Thyroid gland (tissue), 7 donors: ENCODE results near the genes LAIR2, KIR2DL3, FCAR, SYT5 and TMEM238.

DNA sequence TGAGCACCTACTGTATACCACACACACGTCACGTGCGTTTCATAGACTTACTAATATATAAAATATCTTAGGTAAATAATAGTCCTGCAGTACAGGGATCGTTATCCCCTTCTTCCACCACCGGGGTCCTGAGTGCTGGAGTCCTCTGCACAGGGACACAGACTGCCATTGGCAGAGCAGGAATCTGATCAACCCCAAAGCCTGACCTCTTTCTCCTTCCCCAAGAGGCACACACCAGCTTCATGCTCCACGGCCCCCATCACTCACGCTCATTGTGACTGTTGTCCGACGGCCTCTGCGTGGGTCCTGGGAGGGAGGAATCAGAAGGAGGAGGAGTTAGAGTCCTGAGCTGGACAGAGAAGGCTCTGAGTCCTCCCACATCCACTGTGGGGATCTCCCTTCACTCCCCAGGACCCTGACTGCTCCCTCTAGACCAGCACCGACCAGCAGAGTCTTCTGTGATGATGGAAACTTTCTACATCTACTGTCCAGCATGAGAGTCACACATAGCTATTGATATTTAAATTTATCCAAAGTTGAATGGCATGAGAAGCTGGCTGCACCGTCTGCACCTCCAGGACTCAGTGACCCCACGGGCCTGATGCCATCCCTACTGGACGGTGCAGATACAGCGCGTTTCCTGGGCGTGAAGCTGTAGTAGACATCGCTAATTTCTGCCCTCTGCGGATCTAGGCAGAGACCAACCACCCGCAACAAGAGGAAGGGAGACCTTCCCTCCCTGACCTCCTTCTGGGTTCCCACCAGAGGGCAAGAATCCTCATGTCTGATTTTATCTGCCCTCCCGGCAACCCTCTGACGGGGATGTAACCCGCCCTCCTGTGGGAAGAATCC is 7.8 kb downstream of the LAIR1 start:
- PRO-cap, 2 experiments: no peak in any of the 2 experiments
- RAMPAGE, long total RNA, 5 experiments: no peak in any of the 5 experiments

- PRO-cap, 2 experiments: peak in 2 of 2 experiments; most common plus-strand start chr19:54464822 (in 1); most common minus-strand start chr19:54464832 (in 2)
- RAMPAGE, long total RNA, 5 experiments: no peak in any of the 5 experiments
These were observed 1.3 kb upstream of the LENG9 start for GRCh38 chr19:54464612-54465564.

- PRO-cap, 2 experiments: no peak in any of the 2 experiments
- RAMPAGE, long total RNA, 5 experiments: no peak in any of the 5 experiments
These were observed 4.3 kb upstream of the LENG9 start for GRCh38 chr19:54467819-54468381.

- PRO-cap, 2 experiments: no peak in any of the 2 experiments
- RAMPAGE, long total RNA, 5 experiments: no peak in any of the 5 experiments
These were observed 10.1 kb upstream of the LAIR2 start for GRCh38 chr19:54492452-54493022.

- PRO-cap, 2 experiments: no peak in any of the 2 experiments
- RAMPAGE, long total RNA, 5 experiments: no peak in any of the 5 experiments
These were observed 4.9 kb upstream of the LAIR2 start for GRCh38 chr19:54497881-54498079.

GRCh38 chr19:54502755-54503189 is at the start of gene LAIR2:
Gene LAIR2, plus strand, starts transcription at chr19:54502831.
- PRO-cap, 2 experiments: no peak in any of the 2 experiments
- RAMPAGE, long total RNA, 5 experiments: start-site peak on the plus strand in 1 of 5 experiments, at chr19:54502873-54502909 at its widest, 5 to 71 reads per replicate

GRCh38 chr19:54532537-54533034 is 30.0 kb downstream of the LAIR2 start:
- PRO-cap, 2 experiments: no peak in any of the 2 experiments
- RAMPAGE, long total RNA, 5 experiments: no peak in any of the 5 experiments

GRCh38 chr19:54738370-54738878 is at the start of gene KIR2DL3:
Gene KIR2DL3, plus strand, starts transcription at chr19:54738513.
- PRO-cap, 2 experiments: no peak in any of the 2 experiments
- RAMPAGE, long total RNA, 5 experiments: no peak in any of the 5 experiments

GRCh38 chr19:54792856-54793473 is 10.4 kb upstream of the KIR2DL4 start:
- PRO-cap, 2 experiments: peak in 1 of 2 experiments; most common plus-strand start chr19:54793055 (in 1)
- RAMPAGE, long total RNA, 5 experiments: no peak in any of the 5 experiments

- PRO-cap, 2 experiments: no peak in any of the 2 experiments
- RAMPAGE, long total RNA, 5 experiments: start-site peak on the plus strand in 1 of 5 experiments, at chr19:54874235-54874250 at its widest, 33 to 127 reads per replicate
These were observed at the start of gene FCAR for GRCh38 chr19:54873918-54874753. Gene FCAR, plus strand, starts transcription at chr19:54874235.

GRCh38 chr19:54877028-54877921 is 3.2 kb downstream of the FCAR start:
- PRO-cap, 2 experiments: no peak in any of the 2 experiments
- RAMPAGE, long total RNA, 5 experiments: no peak in any of the 5 experiments

- PRO-cap, 2 experiments: no peak in any of the 2 experiments
- RAMPAGE, long total RNA, 5 experiments: no peak in any of the 5 experiments
These were observed 19.3 kb downstream of the PPP1R12C start for GRCh38 chr19:55098141-55098455.

DNA sequence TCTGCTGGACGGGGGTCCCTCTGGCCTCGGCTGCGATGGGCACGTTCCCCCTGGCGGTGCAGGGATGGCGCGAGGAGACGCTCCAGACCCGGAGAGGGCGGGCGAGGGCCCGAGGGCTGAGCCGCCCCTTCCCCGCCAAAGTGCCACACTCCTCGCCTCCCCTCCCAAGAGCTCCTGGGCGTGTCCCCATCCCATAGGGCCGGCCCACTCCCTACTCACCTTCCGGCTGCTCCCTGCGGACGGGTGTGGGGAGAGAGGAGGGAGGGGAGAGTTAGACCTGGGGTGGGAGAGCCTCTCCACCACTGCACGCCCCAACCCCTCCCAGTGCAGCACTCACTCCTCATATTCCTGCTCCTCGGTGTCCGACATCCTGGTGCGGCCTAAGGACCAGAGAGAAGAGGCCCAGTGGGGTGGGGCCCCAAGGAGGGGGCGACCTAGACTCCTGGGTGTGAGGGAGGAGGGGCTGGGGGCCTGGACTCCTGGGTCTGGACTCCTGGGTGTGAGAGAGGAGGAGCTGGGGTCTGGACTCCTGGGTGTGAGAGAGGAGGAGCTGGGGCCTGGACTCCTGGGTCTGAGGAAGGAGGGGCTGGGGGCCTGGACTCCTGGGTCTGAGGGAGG is 2.1 kb downstream of the TNNT1 start:
- PRO-cap, 2 experiments: no peak in any of the 2 experiments
- RAMPAGE, long total RNA, 5 experiments: no peak in any of the 5 experiments

GRCh38 chr19:55179708-55180678 is at the start of gene SYT5:
Gene SYT5, minus strand, starts transcription at chr19:55180289.
- PRO-cap, 2 experiments: no peak in any of the 2 experiments
- RAMPAGE, long total RNA, 5 experiments: no peak in any of the 5 experiments

- PRO-cap, 2 experiments: no peak in any of the 2 experiments
- RAMPAGE, long total RNA, 5 experiments: no peak in any of the 5 experiments
These were observed 8.6 kb upstream of the SYT5 start for GRCh38 chr19:55188516-55189175.

- PRO-cap, 2 experiments: no peak in any of the 2 experiments
- RAMPAGE, long total RNA, 5 experiments: no peak in any of the 5 experiments
These were observed 1.2 kb upstream of the TMEM86B start for GRCh38 chr19:55229631-55230350.

GRCh38 chr19:55239300-55239542 is 10.7 kb upstream of the TMEM86B start:
- PRO-cap, 2 experiments: no peak in any of the 2 experiments
- RAMPAGE, long total RNA, 5 experiments: no peak in any of the 5 experiments

GRCh38 chr19:55255603-55255951 is 3.2 kb downstream of the PPP6R1 start:
- PRO-cap, 2 experiments: no peak in any of the 2 experiments
- RAMPAGE, long total RNA, 5 experiments: no peak in any of the 5 experiments

DNA sequence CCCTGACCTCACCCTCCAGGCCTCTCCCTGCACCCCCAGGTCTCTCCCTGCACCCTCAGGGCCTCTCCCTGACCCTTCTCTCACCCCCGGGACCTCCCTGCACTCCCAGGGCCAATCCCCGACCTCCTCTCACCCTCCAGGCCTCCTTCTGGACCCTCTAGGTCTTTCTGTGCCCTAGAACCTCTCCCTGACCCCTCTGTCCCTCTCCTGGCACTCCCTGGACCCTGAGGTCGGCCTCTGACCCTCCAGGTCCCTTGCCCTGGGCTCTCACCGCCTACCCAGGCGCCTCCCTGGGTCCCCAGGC is 541 bp downstream of the KMT5C start:
- PRO-cap, 2 experiments: no peak in any of the 2 experiments
- RAMPAGE, long total RNA, 5 experiments: no peak in any of the 5 experiments

GRCh38 chr19:55383380-55384505 is at the start of gene TMEM238:
Gene TMEM238, minus strand, starts transcription at chr19:55384292.
- PRO-cap, 2 experiments: peak in 2 of 2 experiments; most common plus-strand start chr19:55383893 (in 1); most common minus-strand start chr19:55384279 (in 2)
- RAMPAGE, long total RNA, 5 experiments: no peak in any of the 5 experiments